ENCODE measurements around a stretch of chr7.

DNA sequence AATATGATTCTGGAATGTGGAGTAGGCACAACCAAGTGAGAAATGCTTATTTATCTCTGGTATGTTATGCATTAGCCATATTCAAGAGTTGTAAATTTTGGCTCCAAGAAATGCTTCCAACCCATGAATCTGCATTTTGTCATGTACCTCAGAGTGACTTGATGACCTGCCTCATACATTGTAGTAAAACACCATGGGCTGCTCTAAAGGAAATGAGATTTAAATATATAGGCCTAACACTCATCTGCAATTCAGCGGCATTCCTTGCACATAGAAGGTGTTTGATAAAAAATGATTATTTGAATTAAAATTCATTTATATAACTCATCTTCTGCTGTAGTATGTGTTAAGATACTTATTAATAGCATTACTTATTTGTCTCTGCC lies 85.1 kb upstream of the CREB5 start:
- PRO-cap, 2 experiments = no peak in any of the 2 experiments

DNA sequence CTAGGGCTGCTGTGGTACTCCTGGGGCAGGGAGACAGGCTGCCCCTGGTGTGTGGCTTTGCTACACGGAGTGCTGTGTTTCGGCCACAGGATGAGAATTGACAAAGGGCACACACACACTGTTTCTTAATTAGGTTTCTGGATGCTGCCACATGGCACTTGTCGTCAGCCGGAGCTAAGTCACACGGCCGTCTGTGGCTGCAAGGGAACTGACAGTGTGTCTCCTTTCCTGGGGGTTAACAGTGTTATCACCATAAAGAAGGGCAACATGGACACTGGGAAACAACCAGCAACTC lies 55.7 kb upstream of the CREB5 start:
- PRO-cap, 2 experiments = no peak in any of the 2 experiments

DNA sequence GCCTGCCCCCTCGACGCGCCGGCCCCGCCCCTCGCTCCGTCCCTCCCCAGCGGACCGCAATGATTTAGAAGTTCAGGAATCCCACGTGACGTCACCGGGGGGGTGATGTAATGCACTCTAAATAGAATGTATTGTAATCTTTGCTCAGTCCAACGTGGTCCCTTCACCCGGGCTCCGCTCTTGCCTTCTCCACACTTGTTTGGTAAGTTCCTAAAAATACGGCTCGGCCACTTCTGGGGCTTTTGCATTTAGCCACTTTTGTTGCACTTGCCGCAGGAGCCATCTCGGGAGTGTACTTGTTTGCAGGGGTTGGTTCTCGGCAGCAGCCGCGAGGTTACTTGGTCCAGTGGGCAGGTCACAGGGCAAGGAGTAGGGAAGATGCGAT lies 3.1 kb upstream of the CREB5 start:
- PRO-cap, 2 experiments = peak in 2 of 2 experiments; most common plus-strand start position 147 of the sequence (in 2)

GRCh38 chr7:28516335-28516621 lies 104.0 kb downstream of the CREB5 start:
- PRO-cap, 2 experiments = no peak in any of the 2 experiments

- PRO-cap, 2 experiments = no peak in any of the 2 experiments
Observed at GRCh38 chr7:28613105-28613667, 200.9 kb downstream of the CREB5 start.

DNA sequence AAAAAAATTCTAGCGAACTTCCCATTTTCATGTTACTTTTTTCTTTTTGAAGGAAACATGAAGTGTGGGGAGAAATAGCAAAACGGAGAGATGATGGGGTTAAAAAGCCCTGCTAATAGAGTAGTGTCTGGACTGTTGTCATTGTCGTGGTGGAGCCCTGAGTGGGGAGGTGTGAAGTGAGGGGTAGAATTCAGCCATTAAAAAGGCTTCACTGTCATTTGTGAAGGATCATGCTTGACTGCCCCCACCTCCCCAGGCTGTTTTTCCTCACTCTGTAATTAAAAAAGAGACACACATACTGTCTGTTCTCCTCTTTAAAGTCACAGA lies 272.4 kb downstream of the CREB5 start:
- PRO-cap, 2 experiments = no peak in any of the 2 experiments

DNA sequence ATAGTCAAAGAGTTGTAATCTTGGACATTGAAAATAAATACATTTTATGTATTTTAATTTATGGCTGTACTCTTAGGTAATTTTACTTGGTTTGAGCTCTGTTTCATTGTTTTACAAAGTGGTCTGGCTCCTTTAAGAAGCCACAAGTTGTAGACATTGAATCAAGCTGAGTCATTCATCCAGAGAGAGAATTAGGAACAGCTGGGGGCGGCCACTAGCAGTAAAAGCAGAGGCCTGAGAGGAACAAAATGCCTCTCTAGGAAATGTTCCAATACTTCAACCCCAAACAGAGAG lies 26.4 kb upstream of the TRIL start:
- PRO-cap, 2 experiments = no peak in any of the 2 experiments

DNA sequence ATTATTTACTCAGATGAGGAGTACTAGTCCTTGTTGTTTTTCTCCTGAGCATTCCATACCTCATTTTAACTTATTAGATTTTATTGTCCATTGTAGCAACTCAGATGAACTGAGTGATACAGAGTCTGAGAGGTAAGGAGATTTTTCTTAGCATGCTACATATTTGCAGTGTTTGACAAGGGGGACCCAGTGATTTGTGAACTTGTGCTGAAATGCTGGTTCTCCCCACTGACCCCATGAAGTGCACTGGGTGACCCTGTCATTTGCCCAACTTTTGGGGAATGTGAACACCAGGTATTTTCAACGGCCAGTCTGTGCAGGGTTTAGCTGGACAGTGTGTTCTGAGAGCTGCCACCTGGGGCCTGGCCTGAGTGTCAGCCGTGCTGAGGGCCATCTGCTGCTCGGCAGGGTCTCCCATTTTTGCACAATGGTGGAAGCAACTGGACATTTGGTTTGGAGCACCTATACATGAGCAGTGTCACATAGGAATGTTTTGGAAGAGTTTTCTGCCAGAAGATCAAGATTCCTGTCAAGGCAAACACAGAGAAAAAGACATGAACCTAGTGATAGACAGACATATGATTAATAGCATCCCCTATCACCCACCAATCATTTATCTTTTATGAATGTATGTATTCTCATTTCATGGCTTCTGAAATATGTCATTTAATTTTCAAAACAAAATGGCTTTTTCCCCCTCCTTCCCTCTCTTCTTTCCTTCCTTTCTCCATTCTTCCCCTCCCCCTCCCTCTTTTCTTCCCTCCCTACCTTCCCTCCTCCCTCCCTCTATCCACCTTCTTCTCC lies 5.2 kb downstream of the CHN2 start:
- PRO-cap, 2 experiments = no peak in any of the 2 experiments

DNA sequence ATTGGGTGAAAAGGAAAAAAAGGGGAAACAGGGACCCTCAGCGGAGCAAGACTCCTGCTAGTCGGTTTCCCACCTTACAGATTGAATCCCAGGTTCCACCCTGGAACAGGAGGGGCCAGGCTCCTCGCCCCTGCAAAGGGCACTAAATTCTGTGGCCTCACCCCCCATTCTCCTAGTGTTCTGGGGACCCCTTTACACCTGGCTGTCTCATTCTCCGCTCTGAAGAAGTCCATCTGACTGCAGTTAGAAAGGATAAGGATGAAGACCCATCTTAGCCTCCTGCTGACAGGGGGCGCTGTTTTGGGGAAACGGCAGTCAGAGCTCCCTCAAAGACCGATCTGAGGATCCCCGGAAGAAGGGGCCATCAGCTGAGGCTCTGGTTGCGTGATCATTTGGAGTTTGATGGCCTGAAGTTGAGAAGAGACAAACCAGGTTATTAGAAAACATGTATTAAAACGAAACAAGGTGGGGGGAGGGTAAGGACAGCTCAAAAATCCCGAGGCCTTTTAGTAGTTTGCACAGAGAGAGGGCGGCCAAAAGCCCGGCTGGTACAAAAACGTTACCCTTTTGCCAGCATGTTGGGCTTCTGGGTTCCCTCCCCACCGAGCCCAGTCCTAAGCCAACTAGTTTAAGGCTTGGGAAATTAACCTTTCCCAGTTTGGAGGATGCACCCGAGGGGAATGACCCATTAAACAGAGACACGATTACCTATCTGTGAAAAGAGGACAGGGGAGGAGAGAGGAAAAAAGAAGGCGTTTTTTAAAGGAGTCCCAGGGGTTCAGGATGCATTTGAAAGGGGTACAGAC lies 102.7 kb downstream of the CHN2 start:
- PRO-cap, 2 experiments = no peak in any of the 2 experiments

DNA sequence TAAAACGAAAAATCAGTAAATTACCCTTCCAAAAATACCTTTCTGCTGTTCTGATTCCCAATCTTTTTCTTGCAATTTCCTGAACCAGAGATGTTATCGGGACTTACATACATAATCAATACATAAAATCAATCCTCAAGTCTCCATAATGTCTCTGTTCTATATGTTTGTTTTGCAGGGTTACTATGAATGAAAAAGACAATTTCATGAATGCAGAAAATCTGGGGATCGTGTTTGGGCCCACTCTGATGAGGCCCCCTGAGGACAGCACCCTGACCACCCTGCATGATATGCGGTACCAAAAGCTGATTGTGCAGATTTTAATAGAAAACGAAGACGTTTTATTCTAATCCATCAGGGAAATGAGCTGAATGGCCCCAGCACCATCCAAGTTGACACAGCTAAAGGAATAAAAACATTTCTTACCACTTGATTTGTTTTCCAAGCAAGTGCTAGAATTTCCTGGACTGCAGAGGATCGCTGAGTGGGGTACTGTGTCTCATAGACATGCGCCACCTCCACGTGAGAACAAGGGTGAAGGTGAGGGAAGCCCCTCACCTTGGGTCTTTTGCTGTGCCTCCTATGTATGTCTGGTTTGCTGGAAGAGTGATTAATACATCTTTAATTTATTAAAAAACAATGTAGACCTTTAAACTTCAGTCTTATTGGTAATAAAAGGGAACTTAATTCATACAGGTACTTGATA lies 51.1 kb upstream of the PRR15 start:
- PRO-cap, 2 experiments = no peak in any of the 2 experiments

- PRO-cap, 2 experiments = no peak in any of the 2 experiments
Observed at GRCh38 chr7:29646334-29647155, 82.9 kb downstream of the PRR15 start.

- PRO-cap, 2 experiments = no peak in any of the 2 experiments
Observed at GRCh38 chr7:29770030-29770613, 36.2 kb upstream of the WIPF3 start.

DNA sequence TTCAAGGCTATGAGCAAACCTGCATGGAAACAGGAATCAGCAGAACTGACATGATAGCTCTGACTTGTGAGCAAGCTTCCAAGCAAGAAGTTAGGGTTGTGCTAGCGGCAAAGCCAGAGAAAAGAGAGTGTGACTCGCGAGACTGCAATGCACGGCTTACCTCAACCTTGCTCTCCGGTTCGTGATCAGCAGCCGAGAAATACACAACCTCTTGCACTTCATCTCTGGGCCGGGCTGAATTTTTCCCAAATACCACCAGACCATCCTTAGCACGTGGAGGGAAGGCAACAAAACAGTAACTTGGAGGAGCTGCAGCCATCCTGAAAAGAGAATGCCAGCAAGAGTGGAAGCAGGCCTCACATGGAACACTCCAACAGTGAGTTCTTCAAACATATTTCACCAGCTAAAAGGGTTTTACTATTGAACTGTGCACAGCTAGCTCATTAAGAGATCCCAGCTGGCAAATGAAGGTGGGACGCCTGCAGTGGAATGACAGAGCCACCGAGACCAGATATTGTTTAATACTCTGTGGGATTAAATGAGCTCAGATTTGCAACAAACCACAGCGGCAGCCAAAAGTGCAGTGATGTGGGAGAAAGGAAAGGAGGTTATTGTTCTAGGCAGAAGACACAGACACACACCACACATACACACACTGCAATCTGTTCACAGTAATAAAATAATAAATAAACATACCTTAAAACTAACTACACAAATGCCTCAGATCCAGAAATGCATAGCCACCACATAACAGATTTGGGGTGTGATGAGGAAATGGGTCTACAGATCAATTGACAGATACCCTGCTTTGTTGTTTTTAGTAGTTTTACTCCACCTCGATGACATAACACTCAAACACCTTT lies 20.6 kb downstream of the SCRN1 start:
- PRO-cap, 2 experiments = no peak in any of the 2 experiments

- PRO-cap, 2 experiments = no peak in any of the 2 experiments
Observed at GRCh38 chr7:30046150-30046480, 17.9 kb downstream of the PLEKHA8 start.

GRCh38 chr7:30159480-30160538 lies 25.0 kb downstream of the MTURN start:
- PRO-cap, 2 experiments = no peak in any of the 2 experiments

DNA sequence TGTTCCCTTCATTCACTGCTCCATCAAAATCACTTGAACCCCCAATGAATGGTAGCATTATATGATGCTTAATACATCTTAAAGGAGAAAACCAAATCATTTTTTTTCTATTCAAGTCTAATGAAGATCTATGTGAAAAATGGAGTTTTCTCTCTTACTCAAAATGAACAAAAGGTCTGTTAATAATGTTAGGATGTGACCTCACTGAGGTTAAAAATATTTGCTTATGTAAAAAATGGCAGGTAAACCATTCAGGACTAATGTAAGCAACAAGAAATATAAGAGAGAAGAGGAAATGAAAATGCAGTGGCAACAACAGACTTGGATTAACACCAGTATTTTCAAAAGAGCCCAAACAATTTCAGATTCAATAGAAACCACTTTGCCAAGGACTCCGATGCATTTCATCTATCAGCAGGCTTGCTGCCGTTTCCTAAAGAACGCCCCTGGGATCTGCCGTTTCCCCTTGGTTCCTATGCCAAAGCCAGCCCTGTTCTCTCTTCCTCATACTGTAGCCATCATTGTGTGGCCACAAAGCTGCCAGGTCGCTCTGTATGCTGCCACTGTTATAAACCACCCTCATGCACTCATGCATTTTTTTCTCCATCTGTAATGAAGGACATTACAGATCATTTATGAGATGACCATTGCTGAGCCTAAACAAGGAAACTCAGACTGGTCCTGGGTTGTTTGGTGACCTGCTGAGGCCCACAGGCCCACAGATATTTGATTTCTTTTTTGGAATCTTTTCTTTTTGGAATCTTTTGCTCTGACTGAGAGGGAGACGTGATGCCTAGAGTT lies 66.5 kb downstream of the MTURN start:
- PRO-cap, 2 experiments = no peak in any of the 2 experiments

GRCh38 chr7:30321239-30321510 lies 36.8 kb downstream of the ZNRF2 start:
- PRO-cap, 2 experiments = no peak in any of the 2 experiments

- PRO-cap, 2 experiments = no peak in any of the 2 experiments
Observed at GRCh38 chr7:30371817-30372662, 87.6 kb downstream of the ZNRF2 start.

- PRO-cap, 2 experiments = no peak in any of the 2 experiments
Observed at GRCh38 chr7:30429231-30429525, 49.4 kb downstream of the NOD1 start.

- PRO-cap, 2 experiments = no peak in any of the 2 experiments
Observed at GRCh38 chr7:30469792-30470124, 8.8 kb downstream of the NOD1 start.